Calu3 (cell line): Measurements from ENCODE around the genes PRDM9 and PDZD2.

DNA sequence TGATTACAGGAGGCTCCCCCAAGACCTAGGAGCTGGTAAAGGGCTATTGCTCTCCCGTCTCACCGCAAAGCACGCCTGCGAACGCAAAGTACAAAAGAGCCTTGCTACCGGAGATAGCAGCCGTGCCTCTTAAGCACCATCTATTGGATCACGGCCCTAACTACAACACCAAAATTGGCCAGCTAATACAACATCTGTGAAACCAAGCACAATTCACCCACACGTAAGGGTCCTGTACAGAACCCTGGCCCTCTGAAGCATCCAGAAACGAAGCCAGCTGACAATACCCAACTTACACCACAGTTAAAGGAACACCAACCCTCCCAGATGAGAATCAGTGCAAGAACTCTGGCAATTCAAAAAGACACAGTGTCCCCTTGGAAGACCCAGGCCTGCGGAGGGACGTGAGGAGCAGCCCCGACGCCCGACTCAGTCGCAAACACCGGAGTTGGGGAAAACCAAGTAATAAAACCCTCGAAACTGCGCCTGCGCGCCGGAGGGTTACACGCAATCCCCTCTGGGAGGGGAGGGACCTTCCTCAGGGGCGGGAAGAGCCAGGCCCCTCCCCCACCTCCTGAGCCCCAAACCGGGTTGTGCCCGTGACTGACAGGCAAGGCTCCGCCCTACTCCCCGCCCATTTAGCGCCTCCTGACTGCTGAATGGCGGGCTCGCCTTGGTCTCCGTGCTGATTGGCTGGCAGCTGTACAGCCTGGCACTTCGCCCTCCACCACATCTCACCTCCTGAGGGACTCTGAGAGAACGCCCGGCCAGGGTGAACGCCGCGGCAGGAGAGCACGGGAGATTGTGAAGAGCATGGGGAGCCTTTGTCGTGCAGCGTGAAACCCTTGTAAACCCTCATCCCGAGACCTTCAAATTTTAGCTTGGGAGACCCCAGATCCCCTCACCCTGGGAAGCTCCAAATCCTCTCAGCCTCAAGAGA, at the start of gene PRDM9:
PRDM9 (plus strand) TSS at position 744 of the 940 bp plus-strand sequence.
- PRO-cap = no peak

DNA sequence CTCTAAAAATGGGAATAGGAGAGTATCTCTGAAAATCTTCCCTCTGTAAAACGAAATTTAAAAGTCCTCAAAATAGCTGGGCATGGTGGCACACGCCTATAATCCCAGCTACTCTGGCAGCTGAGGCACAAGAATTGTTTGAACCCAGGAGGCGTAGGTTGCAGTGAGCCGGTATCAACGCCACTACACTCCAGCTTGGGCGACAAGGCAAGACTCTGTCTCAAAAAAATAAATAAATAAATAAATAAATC, 152.6 kb upstream of the CDH9 start:
- PRO-cap = no peak

DNA sequence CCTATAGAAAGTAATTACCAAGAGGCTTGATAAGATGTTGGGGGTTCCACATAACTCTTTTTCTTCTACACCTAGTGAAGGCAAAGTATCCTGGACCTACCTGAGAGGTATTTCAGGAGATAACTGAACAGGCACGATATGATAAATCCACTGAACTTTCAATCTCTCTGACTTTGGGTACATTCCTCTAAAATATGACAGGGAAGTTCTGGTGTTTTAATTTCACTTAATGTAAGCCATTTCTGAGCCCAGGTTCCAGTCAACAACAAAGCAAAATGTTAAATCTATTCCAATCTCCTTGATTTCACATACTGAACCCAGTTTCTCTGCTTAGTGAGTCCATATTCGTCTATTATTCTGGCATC, 1280.2 kb upstream of the CDH9 start:
- PRO-cap = no peak

GRCh38 chr5:29395680-29396237, 1797.7 kb upstream of the CDH6 start:
- PRO-cap = no peak

DNA sequence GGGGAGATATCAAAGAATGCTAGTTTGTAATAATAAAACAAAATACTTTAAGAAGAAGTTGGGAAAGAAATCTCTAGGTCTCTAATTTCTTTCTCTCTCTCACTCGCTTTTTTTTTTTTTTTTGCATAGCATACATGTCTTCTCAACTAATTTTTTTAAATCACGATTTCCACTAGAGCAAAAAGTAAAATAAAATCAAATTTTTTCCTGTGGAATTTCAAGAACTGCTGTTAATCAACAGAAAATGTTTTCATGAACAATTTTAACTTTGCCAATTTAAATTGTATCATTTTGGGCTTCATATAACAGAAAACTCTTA, 970.5 kb upstream of the CDH6 start:
- PRO-cap = no peak

DNA sequence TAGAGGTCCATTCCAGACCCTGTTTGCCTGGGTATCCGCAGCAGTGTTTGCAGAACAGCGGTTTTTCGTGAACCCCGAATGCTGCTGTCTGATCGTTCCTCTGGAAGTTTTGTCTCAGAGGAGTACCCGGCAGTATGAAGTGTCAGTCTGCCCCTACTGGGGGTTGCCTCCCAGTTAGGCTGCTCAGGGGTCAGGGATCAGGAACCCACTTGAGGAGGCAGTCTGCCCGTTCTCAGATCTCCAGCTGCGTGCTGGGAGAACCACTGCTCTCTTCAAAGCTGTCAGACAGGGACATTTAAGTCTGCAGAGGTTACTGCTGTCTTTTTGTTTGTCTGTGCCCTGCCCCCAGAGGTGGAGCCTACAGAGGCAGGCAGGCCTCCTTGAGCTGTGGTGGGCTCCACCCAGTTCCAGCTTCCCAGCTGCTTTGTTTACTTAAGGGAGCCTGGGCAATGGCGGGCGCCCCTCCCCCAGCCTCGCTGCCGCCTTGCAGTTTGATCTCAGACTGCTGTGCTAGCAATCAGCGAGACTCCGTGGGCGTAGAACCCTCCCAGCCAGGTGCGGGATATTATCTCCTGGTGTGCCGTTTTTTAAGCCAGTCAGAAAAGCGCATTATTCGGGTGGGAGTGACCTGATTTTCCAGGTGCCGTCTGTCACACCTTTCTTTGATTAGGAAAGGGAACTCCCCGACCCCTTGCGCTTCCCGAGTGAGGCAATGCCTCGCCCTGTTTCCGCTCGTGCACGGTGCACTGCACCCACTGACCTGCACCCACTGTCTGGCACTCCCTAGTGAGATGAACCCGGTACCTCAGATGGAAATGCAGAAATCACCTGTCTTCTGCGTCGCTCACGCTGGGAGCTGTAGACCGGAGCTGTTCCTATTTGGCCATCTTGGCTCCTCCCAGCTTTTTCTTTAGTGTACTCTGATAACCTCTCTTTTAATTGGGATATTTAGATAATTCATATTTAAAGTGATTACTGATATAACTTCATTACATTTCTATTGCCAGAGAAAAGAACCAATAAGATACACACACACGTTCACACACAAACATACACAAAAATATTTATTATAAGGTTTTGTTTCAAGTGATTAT, 764.5 kb upstream of the CDH6 start:
- PRO-cap = no peak

- PRO-cap = no peak
Measured at GRCh38 chr5:31192385-31192698, 1.1 kb upstream of the CDH6 start.

DNA sequence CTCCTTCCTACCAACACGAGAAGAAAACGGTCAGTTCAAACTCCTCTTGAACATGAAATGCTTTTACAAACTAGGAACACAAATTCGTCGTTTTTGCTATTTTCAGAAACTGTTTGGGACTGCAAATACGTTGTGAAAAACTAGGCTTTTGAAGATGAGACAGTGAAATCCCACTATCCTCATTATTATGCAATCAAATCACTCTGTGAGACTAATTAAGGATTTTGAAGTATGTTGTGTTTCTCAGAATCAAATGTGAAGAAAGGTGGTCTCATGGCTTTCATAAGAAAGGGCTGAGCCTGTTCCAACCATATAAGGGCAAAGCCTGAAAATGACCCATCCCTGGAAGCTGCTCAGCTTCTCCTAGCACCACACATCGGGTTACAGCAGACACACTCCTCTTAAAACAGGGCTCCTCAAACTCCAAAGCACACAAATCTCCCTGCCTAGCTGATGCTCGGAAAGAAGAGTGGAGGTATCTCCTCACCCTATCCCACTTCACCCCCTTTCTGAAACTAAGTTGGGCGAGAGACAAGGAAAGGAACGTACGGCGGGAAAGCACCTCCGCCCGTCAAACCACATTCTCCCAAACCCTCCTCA, 33.3 kb downstream of the CDH6 start:
- PRO-cap = no peak

DNA sequence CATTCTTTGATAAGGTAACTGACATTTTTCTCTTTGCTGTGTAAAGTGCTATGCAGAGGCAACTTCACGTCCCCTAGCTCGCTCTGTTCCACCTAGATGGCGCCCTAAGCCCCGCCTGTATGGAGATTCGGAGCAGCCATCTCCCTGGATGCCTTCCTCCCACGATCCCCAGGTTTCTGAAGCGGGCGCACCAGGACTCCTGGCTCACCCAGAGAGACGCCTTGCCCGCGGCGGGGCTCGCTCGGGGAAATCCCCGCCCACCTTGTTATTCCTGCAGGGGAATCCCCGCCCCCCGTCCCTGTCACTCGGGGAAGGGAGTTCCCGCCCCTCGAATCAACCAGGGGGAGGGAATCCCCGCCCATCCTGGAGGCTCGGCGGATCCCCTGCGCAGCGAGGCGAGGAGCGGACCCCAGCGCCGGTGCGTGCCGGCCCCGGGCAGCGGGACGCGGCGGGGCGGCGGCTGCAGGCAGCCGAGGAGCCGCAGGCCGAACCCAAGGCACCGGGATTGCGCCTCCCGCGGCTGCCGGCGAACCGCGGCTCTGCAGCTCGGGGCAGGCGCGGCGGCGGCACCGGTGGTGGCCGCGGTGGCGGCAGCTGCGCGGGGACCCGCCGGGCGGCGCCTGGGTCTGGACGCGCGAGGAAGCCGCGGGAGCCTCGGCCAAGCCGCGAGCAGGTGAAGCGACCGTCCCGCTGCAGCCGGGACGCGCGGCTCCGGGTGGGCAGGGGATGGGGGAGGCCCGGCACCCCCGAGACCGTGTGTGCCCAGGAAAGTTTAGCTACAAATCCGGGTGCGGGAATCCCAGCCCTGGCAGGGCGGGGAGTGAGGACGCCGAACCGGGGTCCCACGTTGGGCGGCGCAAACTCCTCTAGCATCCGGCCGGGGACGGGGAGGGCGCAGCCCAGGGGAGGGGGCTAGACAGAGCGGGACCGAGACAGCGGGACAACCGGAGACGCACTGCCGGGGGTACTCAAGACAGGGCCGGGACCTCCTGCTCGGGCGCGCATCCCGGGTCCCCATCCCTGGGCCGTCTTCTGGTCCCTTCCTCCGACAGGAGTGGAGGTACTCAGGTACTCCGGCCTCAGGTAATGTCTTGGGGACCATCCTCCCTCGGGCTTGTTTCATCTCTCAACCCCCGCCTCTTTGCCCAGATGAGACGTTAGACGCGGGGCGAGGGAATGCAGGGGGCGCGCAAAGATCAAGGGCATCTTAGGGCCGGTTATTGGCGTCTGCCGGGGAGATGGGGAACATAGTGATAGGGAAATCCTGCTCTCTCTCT, at the start of gene PDZD2:
PDZD2 (plus strand) TSS at position 367 of the 1,277 bp plus-strand sequence.
- PRO-cap = unidirectional peak, minus-strand start at position 170 of the sequence

DNA sequence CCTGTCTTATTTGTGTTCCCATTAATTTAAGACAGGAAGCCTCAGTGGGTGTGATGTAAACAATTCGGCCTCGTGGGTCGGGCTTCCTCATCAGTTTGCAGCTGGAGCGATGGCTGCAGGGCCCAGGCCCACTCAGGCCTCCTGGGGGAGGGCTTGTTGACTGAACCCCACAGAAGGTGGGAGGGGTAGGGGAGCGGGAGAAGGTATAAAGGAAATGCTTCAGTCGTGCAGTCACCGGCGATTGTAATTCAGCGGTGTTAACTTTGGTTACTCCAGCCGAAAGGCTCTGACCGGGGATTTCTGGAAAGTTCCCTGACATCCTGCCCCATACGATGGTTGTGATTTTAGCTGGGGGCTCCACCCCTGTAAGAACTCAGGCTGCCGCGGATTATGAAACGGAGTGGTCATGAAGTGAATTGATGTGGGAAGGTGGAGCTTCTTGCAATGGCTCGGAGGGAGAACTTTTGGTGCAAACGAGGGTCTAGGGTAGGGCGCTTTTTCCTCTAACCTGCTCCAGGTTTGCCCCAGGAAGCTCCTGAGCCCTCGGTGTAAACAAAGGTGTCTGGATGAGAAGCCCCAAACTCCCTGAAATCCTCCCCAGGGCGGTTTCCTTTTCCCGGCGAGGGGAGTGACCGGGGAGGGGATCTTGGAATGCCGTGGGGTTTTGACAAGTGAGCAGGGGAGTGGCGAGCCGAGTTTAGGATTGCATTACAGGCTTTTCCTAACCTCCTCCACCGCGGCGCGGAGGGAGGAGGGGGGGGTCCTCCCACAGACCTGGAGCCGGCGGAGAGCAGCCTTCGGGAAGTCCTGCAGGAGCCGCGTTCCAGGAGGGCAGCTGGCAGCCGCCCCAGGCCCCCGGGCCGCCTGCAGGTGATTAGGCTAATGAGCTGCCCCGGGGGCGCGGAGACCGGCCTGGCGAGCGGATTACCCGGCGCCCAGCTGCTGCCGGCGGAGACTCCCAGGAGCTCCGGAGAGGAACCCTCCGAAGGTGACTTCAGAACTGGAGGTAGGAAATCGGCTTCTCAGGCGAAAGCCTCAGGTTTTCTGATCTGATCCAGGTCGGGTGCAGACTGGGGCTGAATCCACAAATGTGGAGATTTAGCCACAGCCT, 215.6 kb downstream of the PDZD2 start:
- PRO-cap = no peak

- PRO-cap = no peak
Measured at GRCh38 chr5:32099872-32101015, 73.9 kb downstream of the GOLPH3 start.

DNA sequence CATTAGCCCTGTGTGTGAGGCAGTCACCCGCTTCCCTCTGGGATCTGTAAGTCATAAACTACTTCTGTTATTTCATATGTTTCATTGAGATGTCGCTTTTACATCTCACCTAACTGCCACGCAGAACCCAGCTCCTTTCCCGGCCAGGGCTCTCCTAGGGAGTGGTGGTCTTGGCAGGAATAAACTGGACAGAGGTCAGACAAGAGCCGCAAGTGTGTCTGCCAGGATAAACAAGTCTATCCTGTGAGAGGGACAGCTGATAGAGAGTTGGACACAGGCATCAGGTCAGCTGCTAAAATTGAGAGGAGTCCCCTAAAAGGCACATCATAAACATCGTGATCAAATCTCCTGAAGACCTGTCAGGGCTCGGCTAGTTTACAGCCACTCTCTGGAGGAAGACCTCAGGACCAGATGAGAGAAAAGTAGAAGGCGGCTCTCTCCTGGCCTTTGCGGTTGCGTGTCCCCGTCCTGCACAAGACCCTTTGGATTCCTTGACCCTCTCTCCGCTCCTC, 30.0 kb upstream of the GOLPH3 start:
- PRO-cap = no peak

GRCh38 chr5:32240728-32241356, 66.7 kb upstream of the GOLPH3 start:
- PRO-cap = no peak

DNA sequence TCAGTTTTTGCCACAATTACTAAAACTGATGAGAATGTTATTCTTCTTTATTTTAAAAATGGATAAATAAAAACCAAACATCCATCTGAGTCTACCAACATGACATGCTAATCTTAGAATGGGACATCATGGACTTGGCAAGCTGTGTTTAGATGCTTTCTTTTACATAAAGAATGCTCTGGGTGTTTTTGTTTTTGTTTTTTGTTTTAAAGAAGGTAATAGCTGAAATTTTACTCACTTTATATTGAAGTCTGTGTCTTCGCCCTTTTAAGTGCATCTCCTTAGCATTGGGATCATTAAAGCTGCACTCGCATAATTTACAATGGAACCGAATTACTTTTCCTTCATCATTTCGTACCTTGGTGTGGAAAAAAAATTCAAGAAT, 47.6 kb downstream of the ZFR start:
- PRO-cap = no peak

DNA sequence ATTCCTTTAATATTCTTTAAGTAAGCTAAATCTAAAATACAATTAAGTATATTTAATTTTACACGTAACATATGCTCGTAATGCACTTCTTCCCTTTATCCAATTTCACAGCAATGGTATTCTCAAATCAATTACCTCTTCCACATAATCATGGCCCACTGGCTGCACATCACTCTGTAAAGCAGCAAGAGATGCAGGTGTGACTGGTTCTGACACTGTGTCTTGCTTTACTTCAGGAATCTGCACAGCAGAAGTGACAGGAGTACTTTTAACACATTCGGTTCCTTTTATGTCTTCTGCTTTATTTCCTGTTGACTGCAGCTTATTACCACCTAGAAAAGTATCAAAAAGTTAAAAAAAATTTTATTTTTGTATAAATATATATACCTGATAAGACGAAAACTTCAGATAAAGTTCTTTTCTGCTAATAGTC, 44.7 kb downstream of the ZFR start:
- PRO-cap = no peak

DNA sequence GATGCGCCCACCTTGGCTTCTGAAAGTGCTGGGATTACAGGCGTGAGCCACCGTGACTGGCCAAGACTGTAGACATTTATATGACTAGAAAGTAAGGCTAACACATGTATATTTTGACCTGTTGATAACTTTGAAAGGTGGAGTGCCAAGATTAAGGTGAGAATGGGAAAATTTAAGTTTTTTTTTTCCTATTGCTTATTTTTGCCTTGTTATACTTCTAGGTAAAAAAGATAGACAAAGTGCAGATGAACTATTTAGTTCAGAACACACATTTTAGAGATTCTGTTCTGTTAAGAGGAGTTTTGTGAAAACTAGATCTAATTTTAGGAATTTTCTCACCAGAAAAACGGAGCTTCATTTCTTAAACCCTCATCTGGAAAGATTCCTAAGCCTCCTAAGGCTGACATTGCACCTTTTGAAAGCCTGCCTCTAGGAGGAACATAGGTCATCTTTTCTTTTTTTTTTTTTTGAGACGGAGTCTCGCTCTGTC, 7.9 kb downstream of the SUB1 start:
- PRO-cap = no peak

GRCh38 chr5:32603968-32605037, 18.9 kb downstream of the SUB1 start:
- PRO-cap = no peak

GRCh38 chr5:32990741-32991147, 279.6 kb downstream of the NPR3 start:
- PRO-cap = no peak

DNA sequence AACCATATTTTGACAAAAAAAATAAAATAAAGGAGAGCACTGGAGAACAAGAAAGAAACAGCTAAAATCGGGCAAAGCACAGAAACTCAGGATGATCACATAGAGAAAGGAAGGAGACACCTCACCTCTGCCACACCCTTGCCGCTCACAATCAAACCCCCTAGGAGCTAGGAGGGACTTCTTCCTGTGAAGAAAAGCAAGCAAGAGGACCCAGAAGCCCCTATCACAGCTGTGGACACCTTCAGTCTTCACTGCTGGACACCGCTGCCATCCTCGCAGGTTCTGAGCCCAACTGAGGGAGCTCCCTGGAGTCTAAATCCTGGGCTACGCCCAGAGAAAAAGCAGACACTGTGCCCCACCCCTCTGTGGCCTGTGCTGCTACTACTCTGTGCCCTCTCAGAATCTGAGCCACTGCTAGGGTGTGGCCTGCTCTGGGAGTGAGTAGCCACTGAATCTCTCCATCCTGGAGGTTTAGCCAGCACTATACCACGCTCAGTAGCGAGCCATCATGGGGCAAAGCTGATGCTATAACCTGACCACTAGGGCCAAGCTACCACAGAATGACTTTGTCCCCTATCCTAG, 338.1 kb downstream of the NPR3 start:
- PRO-cap = no peak

DNA sequence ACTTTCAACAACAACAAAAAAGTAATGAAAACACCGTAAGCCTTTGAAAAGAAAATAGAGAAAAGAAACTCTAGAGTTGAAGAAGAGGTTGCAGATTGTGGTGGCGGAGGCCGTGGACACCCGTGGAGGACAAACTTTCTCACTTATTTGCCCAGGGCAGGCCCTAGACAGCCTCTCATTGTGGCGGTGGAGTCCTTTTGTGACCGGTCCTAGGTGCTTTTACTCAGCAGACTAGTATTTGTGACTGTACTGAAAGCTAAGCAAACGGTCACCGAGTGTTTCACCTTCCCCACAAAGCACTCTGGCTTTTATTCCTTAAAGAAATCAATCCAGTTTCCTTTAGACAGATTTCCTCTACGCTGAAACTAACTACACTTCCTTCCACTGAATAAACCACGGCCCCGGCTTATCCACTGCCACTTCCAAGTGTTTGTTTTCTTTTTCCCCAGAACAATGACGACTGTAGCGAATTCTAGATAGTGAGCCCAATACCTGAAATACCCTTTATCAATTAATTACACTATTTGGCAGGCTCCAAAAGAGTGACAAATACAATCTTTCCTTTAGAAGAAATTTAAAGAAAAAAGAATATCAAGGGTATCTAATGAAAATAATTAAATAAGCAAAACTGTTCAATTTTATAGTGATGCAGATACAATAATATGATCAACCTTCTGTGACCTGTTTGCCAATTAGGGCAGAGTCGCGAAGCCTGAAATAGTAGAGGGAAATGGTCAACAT, 210.1 kb upstream of the TARS1 start:
- PRO-cap = no peak